Measurements from ENCODE around the gene RTP5.

DNA sequence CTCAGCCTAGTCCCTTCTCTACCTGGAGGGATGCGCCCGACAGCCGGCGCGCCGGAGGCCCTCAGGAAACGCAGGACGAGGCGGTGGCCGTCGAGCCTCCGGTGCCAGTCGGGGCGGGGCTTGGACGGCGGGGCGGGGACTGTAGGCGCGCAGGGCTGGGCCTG lies 176 bp upstream of the D2HGDH start:
- RRBS = 1% methylated on average over 10 of the region's 19 CpGs

GRCh38 chr2:241755417-241756087 lies 21.1 kb upstream of the GAL3ST2 start:
- RRBS = 94% methylated on average over 7 of the region's 36 CpGs

DNA sequence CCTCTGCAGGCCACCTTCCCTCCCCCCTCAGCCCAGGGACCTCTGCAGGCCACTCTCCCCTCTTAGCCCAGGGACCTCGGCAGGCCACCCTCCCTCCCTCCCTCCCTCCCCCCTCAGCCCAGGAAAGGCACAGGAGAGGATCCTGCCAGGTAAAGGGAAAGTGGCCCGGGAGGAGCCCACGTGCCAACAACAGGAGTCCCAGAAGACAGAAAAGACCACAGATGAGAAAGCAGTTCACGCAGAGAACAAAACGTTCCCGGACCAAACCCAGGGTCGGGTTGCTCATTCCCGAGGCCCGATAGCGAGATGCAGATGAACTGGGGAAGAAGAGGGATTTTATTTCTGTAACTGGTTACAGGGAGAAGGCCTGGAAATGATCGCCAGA lies 1.0 kb upstream of the NEU4 start:
- RRBS = 42% methylated on average over 5 of the region's 11 CpGs

GRCh38 chr2:241809378-241809692 lies 342 bp downstream of the NEU4 start:
- RRBS = no CpG with 5 or more reads among the region's 15 CpGs

GRCh38 chr2:241821350-241821905 lies 12.4 kb downstream of the NEU4 start:
- RRBS = 68% methylated on average over 6 of the region's 22 CpGs

DNA sequence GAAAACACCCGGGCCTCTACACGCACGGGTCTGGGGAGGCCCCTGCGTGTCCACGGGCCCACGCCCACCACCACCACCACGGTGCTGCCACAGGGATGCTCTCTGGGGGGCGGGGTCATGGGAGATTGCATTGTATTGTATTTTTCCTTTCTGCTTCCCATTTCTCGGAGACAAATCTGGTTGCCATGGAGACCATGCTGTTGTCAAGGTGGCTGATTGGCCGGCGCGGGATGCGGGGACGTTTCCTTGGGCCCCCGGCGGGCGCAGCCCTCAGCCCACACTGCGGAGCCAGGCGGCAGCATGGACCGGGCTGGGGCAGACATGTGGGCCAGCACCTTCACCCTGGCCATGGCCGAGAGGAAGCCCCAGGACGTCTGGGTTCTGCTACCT lies at the start of gene RTP5:
Gene RTP5, plus strand, starts transcription at position 273 of the 390 bp plus-strand sequence.
- RRBS = 96% methylated on average over 3 of the region's 22 CpGs

GRCh38 chr2:241899324-241899854 lies 875 bp downstream of the FAM240C start:
- RRBS = 56% methylated on average over 3 of the region's 25 CpGs

Data from iris pigment epithelial cell (primary cell).